ENCODE results near the genes ACE2, CLTRN and RBBP7.

- PRO-cap: no peak
Observed at GRCh38 chrX:12978601-12978953, 3.7 kb downstream of the TMSB4X start.

GRCh38 chrX:13033227-13033477, 11.3 kb downstream of the FAM9C start:
- PRO-cap: no peak

DNA sequence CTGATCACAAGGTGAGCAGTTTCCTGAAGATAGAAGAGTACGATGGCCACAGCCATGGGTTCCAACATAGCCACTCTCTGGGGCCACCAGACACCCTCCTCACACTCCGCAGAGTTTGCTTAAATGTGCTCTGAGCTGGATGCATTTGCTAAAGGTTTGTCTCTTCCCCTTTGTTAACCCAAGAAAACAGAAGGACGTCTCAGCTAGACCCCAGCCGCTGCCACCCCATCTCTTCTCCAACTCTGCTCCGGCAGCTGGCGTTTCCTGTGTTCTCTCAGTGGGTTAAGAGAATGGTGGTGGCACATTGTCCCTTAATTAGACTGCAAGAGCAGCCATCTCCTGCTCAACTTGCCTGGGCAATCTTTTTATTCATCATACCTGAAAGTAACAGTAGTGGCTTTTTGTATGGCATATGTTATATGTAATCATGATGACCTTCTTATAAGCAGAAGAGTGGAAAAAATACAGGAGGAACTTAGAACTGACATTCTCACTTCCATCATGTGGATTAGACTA, 43.8 kb upstream of the FAM9C start:
- PRO-cap: no peak

DNA sequence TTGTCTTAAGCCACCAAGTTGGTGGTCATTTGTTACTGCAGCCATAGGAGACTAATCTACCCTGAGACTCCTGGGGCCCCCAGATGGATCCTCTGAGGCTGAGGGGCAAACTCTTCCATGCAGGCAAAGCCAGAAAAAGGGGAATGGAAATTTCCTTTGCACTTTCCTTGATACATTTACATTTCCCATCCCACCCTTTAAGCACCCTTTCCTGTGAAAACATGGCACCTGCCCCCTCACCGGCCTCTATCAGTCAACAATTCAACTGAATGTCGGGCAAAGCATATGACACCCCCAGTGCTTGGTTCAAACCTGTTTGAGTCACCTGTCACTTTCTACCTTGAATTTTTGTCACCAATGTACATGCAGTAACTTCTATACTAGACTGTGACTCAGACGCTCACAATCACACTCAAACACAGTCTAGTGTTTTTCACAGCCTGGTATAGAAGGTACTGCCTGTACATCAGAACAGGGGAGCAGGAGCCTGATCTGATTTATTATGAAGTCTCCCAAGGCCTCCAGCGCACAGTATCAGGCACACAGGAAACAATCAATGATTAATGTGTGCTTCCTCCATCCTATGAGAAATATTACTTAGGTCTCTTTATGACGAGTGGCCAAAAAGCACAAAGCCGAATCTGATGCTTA, 49.1 kb upstream of the FAM9C start:
- PRO-cap: no peak

- PRO-cap: no peak
Observed at GRCh38 chrX:13203377-13203697, 116.5 kb downstream of the ATXN3L start.

- PRO-cap: unidirectional peak, minus-strand start at chrX:13646181
Observed at GRCh38 chrX:13646060-13646259, 7.0 kb upstream of the TCEANC start.

DNA sequence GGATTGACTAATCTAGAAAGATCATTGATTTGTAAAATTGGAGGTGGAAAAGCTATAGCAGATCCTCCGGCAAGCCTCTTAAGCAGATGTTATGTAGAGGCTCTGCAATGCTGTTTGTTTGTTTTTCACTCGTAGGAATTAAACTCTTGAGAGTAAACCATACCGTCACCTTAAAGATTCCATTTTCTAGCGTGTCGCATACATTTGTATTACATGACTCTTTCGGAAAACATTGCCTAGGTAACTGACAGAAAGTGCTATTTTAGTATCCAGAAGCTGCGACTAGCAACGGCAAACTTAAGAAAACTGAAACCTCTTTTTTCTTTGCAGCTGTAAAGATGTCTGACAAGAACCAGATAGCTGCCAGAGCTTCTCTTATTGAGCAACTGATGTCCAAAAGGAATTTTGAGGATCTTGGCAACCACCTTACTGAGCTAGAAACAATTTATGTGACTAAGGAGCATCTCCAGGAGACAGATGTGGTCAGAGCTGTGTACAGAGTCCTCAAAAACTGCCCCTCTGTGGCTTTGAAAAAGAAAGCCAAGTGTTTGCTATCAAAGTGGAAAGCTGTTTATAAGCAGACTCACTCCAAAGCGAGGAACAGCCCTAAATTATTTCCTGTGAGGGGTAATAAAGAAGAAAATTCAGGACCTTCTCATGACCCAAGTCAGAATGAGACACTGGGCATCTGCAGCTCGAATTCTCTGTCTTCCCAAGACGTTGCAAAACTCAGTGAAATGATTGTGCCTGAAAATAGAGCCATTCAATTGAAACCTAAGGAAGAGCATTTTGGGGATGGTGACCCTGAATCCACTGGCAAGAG, 9.4 kb downstream of the TCEANC start:
- PRO-cap: no peak

DNA sequence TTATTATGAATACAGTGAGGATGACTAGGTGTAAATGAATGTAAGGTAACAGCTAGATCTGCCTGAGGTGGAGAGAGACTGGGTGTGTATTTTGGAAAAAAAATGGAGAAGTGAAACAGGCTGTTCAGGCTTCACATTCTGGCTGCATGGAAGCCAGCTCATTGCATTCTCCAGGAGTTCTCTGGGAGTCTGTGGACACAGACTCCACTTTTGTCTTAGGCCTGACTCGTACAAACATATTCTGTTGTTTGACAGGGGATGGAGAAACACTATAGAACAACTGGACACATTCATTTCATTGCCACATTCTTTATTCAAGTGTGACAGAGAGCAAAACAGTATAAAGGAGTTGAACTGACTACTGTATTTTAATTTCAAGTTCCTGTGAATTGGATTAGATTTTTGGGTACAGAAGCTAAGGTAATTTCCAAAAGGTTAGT, 4.8 kb downstream of the RAB9A start:
- PRO-cap: no peak

- PRO-cap: bidirectional peak, plus-strand start at chrX:13837479, minus-strand start at chrX:13837332
Observed at GRCh38 chrX:13837217-13837571, 20.3 kb upstream of the GPM6B start.

GRCh38 chrX:15335631-15335962, 274 bp upstream of the PIGA start:
- PRO-cap: bidirectional peak, plus-strand start at chrX:15335716, minus-strand start at chrX:15335523

GRCh38 chrX:15600641-15601320, at the start of gene ACE2:
Gene ACE2, minus strand, starts transcription at chrX:15600960.
- PRO-cap: no peak

- PRO-cap: no peak
Observed at GRCh38 chrX:15664690-15665180, at the start of gene CLTRN. Gene CLTRN, minus strand, starts transcription at chrX:15664805.

DNA sequence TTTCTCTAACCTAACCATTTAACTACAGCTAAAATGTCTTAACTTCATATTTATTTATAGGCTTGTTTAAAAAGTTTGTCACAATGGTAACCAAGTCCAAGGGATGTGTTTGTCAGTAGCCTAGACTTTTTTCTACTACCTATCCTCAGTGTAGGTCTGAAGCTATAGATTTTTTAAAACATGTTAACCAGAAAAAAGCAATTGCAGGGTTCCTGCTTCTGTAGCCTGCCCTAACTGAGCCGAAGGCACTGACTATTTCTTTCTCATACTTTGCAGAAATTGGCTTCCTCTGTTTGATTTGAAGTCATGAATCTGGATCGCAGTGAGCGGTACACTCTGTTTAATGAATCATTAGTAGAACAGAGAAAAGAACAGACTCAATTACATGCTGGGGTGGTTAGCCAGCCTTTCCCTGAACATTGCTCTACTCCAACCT, 18.7 kb upstream of the AP1S2 start:
- PRO-cap: no peak

DNA sequence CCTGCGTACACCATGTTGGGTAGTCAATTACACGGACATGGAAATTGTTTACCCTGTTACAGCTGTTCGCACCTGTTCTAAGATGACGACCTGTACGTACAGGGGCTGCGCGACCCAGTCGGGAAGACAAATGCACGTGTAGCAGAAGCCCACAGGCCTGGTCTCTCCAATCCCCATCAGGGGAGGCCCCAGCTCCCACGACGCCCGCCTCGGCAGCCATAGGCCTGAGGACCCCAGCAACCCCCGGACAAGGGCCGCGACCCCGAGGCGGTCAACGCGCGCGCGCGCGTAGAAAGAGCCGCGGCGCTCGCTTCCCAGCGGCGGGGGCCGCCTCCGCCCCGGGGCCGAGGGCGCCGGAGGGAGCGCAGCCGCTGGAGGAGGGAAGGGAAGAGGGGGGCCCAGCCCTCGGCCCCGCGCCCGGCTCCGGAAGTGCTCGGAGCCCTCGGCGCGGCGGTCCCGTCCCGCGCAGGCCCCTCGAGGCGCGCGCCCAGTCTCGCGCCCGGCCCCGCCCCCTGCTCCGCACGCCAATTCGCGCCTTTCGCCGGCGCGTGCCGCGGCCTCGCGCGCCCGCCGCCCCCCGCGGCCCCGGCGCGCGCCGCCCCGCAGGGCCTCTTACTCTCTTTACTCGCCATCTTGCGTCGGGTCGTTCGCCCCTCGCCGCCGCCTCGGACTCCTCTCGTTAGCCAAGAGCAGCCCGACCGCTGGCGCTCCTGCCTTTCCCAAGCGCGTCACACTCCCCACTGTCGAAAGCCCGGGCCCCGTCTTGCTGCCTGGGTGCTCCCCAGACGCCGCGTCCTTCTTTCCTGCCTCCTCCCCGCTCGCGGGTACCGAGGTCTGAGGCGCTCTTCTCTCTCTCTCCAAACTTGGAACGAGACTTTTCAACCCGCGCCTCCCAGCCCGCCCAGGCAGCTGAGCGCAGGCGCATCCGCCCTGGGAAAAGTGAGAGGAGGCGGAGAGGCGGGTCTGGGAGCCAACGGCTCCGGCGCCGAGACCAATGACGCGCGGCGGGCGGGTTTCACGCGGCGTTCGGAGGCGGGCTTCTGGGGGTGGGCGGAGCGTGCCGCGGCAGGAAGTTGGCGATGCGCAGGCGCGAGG, at the start of gene RBBP7:
TSS of gene RBBP7 (minus strand) at position 941 of the 1,095 bp plus-strand sequence.
- PRO-cap: bidirectional peak, plus-strand start at position 615 of the sequence, minus-strand start at position 431 of the sequence; bidirectional peak, plus-strand start outside the sequence, minus-strand start at position 836 of the sequence

- PRO-cap: no peak
Observed at GRCh38 chrX:17024412-17025258, 78.2 kb downstream of the REPS2 start.

- PRO-cap: no peak
Observed at GRCh38 chrX:17109098-17109494, 162.6 kb downstream of the REPS2 start.

DNA sequence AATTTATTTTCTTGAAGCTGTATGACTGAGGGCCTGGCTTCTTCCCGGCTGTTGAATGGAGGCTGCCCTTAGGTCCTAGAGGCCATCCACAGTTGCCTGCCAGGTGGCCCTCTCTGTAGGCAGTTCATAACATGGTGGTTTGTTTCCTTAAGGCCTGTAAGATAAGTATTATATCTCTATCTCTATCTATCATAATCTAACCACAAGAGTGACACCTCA, 201.8 kb upstream of the NHS start:
- PRO-cap: no peak

GRCh38 chrX:17527773-17528820, 153.1 kb downstream of the NHS start:
- PRO-cap: no peak

DNA sequence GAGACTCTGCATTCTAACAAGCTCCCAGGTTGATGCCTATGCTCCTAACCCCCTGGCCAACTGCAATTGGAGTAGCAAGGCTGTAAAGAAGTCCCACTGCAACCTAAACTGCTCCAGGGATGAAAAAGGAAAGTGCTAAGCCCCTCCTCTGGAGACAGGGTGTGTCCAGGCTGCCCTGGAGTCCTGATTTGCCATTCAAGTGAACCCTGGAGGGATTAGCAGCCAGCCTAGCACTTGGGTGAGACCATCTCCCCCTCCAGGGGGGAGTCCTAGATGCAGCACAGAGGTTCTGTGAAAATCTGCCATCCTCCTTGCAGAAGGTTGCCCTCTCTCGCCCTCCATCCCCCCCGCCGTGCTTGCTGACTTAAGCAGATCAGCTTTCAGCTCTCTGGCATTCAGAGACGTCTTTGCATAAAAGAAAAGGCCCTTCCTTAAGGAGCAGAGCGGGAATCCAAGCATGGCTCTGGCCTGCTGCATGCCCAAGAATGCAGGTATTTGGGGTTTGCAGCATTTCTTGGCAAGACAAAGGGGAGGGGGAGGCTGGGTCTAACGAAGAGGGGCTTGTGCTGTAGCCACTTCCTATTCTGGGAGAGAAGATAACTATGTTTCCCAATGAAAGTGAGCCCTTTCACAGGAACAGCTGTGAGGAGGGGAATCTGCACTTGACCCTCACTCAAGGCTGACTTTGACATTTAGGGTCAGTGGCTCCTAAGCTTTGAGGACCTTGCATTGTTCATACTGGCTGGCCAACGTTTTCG, 102.0 kb upstream of the SCML1 start:
- PRO-cap: bidirectional peak, plus-strand start at position 427 of the sequence, minus-strand start at position 105 of the sequence

DNA sequence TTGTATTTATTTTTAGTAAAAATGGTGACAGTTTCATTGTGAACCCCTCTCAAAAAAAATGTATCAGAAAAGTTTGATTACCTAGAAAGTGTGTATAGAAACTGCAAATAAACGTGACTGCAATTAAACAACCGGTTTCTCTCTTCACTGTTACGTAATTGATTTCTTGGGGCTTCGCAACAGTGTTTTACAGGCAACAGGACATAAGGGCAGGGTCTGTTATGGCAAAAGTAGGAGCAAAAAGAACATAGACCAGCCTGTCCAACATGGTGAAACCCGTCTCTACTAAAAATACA, 1.5 kb upstream of the SCML1 start:
- PRO-cap: no peak

All from neural crest cell (in vitro differentiated cells).